ENCODE data around the genes ALG14 and PLPPR4.

DNA sequence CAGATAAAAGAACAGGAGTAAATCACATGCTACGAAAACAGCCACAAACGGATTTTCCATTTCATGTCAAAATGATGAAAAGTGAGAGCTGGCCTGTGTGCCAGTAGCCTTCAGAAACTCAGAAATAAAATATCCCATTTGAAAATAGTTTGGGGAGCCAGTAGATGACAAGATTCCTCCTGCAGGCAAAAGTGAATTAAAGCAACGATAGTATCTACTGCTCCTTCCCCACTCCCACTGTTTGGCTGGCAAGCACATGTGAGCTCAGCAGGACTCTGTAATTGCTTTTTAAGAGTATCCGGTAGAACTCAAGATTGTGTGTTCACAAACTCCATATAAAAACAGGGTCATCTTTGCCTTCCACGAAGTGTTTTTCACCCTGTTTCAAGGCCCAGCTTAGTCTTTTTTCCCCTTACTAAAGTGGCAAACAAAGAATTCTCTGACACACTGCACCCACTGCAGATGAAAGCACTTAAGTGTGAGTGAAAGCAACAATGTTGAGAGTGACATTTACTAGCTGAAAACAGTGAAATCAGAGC lies 70.2 kb downstream of the ALG14 start:
- PRO-cap = no peak

DNA sequence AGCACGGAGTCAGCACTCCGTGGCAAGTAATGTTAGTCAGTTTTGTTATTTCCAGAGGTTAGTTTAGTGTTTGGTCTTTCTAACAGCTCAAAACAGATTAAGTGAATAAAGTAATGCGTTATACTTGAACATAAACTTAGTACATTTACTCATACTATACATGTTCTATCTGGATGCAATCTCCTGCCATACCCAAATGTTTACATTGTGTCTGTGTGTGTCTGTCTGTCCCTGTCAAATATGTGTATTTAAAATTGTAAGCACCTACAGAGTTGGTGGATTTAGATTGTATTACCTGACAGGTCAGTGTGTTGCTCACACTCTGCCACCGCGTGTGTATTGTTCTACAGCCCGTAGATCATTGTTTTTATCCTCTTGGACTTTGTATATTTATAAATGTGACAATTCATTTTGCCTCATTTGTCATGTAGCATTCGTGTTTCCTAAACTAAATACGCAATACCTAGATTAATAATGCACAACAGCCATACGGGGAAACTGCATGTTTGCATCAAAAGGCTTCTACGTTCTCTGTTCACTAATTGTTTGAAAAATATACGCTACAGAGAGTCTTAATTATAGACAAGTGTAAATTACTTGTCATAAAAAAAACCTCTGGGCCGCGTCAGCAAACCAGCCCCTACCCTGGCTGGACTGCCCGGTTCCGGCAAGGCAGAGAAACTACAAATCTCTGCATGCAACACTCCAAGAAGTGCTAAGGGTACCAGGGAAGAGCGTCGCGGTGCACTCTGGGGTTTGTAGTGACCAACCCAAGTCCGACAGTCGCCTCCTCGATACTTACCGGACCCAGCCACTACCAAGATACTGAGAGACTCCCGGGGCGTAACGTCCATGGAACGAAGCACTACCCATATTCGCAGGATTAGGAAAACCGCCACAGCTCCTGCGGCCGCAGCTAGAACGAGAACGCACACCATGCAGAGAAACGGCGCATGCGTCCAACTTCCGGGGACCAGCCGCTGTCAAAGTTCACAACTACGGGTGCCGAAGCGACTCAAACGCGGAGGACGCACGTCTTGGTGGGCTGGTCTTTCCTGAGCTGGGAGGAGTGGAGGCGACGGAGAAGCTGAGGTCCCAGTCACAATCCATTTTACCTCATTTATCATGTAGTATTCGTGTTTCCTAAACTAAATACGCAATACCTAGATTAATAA lies at the start of gene ALG14:
ALG14 (minus strand) TSS at position 991 of the 1,175 bp plus-strand sequence.
- PRO-cap = unidirectional peak, minus-strand start at position 656 of the sequence; bidirectional peak, plus-strand start at position 1,058 of the sequence, minus-strand start at position 991 of the sequence

DNA sequence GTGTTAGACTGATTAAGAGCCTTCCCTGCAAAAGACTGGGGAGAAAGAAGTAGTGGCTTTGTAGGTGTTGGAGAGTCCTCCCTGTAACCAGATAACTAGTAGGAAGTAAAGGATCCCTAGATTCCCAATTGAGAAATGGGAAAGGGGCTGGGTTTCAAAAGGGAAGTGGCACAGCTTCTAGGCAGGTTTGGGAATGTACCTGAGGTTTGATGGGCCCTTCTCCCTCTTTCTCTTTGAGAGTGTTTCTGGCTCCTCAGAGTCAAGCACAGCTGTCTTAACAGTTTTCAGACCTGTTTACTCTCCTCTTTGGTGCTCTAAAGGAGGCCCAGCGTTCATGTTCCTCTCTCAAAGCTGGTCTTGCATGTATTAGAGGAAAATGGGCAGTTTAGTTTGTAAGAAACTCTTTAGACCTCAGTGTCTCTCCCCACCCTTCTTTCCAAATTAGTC lies 2.3 kb downstream of the TLCD4 start:
- PRO-cap = no peak

GRCh38 chr1:95122355-95122772 lies 5.2 kb downstream of the TLCD4 start:
- PRO-cap = no peak

DNA sequence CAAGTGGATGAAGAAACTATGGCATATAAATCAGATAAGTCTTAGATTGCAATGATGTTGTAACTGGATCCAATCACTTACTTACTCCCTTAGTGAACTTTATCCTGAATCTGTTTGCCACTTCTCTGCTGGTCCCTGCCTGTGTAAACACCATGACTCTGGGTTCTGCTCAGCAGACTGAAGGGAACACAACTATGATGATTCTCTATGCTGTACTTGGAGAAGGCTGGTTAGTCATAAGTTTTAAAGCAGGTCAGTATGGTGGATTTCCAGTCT lies 391.2 kb downstream of the RWDD3 start:
- PRO-cap = no peak

GRCh38 chr1:96758919-96759825 lies 37.6 kb downstream of the PTBP2 start:
- PRO-cap = no peak

GRCh38 chr1:96962991-96963451 lies 241.4 kb downstream of the PTBP2 start:
- PRO-cap = no peak

DNA sequence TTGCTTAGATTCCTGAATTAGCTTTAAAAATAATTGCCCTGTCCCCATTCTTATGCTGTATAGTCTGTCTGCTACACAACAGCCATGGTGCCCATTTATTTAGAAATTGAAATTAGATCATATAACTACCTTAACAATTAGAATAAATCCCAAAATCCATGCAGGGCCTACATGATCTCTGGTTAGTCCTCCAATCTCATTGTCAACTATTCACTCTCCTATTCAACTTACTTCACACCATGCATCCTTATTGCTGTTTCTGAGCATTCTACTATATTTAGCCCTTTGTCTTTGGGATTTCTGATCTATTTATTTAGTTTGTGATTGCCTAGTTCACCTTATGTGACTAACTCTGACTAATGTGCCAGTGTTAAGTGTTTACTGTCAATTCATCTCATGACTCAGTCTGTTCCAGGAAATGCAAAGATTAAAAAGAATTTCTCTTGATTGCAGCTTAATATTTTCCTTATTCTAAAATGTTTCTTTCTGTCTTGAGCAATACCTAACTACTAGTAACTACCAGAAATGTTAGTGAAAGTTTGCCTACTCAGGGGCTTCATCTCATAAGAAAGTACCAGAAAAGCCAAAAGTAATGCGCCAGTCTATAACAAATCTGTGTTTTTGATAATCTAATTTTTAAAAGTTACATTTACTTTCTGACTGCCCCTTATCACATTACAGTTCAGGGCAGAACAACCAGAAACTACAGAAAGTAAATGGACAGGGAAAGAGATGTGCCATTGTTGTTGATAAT lies 556.3 kb downstream of the PTBP2 start:
- PRO-cap = no peak

DNA sequence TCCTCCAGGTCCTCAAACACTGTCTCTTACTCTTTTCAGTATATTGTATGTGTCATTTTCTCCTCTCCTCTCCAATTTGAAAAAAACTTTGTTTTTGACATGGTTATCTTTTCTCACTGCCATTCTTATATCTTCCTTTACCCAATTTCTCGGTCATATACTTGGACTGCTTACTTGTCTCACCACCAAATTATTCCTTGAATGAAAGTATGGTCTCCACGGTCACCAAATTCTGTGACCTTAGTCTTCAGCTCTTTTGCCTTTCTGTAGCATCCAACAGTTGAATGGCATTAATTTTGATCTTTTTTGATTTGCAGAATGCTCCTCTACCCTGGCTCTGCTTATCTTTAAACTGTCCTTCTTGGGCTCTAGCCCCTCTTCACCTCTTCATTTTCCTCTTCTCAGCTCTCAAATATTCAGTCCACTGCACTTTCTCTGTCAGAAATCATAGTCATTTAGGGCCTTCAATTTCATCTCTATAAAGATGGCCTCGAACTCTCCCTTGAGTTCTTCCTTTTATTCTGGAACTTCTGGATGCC lies 365.9 kb downstream of the DPYD start:
- PRO-cap = no peak

DNA sequence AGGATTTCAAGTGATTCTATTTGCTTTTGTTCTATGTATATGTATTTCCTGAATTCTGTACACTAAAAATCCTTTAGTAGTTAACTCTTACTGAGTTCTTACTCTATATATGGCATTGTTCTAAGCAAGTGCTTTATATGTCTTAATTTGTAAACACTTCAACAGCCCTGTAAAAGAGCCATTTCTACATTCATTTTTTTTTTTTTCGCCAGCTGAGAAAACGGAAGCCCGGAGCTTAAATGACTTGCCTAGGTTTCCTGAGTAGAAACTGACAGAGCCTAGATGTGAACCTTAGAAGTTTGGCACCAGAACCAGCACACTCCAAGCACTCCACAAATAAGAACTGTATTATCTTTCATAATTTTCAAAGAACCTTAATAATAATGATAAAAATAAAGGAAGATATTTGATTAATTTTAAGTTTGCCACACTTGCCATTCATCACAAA lies 71.5 kb downstream of the DPYD start:
- PRO-cap = no peak

- PRO-cap = no peak
Measured at GRCh38 chr1:98034325-98034958, 113.6 kb upstream of the DPYD start.

- PRO-cap = no peak
Measured at GRCh38 chr1:98336369-98336894, 325.1 kb upstream of the SNX7 start.

DNA sequence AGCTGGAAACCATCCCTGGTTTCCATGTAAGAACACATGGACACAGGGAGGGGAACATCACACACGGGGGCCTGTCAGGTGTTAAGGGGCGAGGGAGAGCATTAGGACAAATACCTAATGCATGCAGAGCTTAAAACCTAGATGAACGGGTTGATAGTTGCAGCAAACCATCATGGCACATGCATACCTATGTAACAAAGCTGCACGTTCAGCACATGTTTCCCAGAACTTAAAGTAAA lies 41.1 kb upstream of the PLPPR5 start:
- PRO-cap = no peak

DNA sequence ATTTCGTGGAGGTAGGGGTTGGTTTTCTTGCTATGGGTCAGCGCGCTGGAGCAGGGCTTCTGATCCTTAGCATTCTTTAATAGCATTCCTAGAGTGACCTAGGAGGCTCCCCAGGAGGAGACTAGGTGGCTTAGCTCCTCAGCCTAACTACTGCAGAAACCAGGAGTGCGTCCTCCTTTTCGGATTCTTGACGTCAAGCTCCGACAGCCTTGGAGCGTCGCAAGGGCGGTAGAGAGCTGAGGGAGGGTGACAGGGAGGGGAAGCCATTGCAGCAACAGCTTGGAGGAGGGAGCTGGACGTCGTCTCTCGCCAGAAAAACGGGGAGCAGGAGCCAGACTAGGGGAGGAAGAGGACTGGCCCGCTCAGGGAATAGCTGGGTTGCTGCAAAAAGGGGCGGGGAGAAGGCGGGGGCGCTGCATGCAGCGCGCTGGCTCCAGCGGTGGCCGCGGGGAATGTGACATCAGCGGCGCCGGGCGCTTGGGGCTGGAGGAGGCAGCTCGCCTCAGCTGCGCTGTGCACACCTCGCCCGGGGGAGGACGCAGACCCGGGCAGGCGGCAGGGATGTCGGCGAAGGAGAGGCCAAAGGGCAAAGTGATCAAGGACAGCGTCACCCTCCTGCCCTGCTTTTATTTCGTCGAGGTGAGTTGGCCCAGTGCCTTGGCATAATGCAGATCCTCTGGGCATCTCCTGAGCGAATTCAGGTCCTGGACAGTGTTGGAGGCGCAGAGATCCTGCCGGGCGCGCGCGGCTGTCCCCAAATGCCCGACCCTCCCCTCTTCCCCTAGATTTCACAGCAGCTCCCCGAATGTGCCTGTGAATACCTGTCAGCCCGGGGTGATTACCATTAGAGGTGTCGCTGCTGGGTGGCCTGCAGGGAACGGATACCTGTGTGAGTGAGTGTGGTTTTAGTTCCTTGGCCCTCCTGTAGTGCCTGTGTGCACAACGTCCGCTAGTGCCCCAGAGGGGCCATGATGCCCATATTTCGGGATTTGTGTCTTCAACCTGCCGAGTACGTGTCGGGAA lies at the start of gene PLPPR4:
PLPPR4 (plus strand) TSS at position 460 of the 1,023 bp plus-strand sequence.
- PRO-cap = no peak

DNA sequence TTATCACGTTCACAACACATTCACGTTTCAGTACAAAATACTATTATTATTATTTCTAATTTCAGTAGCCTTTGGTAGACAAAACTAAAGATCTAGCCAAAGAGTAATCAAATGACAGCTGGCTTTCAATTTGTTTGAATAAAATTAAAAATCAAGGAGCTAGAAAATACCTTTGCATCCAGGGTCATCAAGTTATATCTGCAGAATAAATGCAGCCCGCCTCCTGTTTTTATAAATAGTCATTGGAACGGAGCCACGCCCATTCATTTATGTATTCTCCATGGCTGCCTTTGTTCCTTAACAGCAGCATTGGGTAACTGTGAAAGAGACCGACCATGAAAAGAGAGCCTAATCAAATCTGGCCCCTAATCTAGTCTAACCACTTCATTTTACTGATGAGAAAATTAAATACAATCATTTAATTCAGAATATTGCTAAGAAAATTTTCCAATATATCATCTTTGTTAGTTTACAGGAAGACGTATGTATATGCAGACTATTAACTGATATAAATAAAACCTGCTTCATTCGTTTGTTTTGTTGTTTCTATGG lies 112.0 kb upstream of the PALMD start:
- PRO-cap = unidirectional peak, minus-strand start at position 207 of the sequence

DNA sequence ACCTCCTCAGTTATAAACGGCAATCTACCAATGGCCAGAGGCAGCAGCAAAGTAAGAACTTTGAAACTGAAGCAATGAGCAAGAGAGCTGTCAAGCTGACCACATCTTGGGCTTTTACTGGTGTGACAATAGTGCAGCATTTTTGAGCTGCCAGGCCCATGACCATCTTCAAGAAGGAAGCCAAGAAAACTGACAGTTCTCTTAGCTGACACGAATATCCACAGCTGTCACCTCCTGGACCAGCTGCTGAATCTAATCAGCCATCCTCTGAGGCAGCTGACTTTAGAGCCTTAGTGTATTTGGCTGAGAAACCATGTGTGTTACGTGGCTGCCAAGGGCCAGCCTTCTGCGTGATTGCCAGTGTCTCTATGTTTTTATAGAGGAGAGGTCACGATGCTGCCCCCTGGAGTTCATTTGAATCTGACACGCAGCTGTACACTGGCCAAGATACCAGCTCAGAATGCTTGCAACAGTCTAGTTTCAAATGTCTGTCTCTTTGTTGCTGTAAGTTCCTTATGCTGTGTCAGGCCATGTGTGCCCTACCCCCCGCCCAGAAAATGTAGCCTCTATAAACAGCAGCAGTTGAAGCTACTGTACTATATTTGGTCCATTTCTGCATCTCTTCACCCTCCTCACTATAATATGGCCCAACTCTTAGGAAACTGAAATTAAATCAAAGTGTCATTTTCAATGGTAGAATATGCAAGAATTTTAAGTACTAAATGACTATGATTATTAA lies 39.7 kb downstream of the PALMD start:
- PRO-cap = no peak

DNA sequence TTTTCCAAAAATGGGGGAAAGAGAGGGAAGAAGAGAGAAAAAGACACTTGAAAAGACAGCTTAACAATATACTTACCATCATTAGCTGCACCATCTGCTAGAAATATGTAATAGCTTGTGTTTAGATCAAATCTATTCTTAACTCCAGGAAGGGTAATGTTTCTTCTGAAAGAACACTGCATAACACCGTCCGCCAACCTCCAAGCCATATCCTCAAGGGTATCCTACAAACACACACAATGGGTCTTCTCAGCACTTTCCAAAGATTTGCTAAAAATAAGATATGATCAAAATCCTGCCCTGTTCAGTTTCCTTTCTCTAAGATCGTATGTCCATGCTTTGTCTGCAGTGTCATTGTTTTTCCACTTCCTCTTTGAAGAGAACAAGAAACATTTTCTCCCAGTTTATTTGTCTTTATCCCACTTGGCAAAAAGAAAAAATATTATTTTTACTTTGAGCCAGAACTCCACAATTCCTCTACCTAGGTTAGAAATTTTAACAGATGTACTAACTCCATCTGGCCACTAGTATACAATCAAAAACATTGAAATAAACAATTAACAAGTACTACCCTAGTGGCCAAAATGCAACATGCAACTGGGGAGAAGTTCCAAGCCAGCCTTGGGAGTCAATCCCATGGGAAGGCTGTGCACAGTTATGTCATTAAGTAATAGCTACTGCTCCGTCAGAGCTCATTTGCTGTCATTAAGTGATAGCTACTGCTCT lies 37.9 kb downstream of the FRRS1 start:
- PRO-cap = unidirectional peak, minus-strand start at position 221 of the sequence

DNA sequence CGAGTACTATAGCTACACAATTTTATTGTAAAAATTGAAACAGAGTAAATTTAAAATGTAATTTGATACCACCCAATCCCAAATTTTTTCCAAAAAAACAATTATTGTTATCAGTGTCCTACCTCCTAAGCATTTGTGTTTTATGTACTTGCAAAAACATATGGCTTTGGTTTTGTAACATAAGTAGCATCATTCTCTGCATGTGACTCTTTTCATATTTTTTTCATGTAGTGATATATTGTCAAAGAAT lies 12.3 kb upstream of the FRRS1 start:
- PRO-cap = no peak

DNA sequence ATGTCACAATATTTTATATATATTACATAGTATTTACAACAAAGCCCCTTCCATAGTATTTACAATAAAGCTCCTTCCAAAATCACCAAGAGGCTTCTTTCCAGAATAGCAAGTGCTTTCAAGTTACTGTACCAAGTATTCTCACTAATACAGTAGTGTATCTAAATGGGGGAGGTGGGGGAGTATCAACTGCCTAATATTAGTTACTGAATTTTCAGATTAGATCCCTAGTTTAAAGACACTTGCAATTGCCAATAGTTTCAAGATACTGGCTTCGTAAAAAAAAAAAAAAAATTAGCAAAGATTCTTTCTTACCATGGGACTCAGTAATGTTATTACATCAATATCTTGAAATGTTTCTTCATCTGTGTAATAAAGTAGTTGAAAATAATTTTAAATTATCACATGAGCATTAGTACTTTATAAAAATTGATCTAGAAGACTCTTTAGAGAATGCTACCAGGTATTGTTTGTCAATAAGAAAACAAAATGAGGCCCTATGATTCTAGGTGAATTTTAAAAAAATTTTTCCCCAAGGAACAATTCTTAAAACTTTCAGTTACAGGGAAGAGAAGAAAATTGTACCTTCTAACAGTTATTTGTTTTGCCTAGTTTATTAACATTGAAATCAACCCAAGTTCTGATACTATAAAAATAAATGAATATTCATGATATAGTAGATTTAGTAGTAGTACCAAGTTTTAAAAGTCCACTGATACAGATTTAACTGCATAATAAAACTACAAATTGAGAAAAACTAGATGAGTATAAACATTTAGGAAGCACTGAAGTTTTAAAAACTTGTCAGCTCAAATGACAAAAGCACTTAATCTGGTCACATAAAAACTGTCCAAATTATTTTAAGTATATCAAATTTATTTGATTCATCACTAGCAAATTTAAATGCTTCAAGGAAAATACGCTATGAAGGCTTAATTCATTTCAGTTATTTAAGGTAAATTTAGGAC lies 46.3 kb downstream of the MFSD14A start:
- PRO-cap = no peak

DNA sequence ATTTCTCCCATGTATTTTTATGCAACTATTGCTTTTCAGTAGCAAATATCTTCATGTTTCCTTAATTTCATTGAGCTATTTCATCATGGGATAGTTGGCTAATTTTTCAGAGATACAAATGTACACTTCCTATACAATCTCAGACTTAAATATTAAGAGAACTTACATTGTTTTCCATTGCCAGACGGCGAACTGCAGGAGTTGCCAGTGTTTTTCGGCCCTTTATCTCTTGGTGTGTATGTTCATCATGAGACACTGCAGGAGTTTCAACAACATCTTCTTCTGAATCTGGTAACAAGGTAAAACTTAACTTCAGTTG lies 31.2 kb downstream of the DBT start:
- PRO-cap = no peak

Data from left ventricle myocardium (tissue), 1 donor.